ENCODE measurements around a stretch of chr9.

GRCh38 chr9:72526657-72526938 is 5.2 kb downstream of the TMC1 start:
- RRBS, 2 experiments: no CpG with 5 or more reads among the region's 2 CpGs

- RRBS, 2 experiments: no CpG with 5 or more reads among the region's 5 CpGs
Measured at GRCh38 chr9:72579225-72579737, 57.9 kb downstream of the TMC1 start.

- RRBS, 2 experiments: no CpG with 5 or more reads among the region's 3 CpGs
Measured at GRCh38 chr9:72749377-72749796, 203.5 kb downstream of the ALDH1A1 start.

GRCh38 chr9:72827492-72828033 is 125.3 kb downstream of the ALDH1A1 start:
- RRBS, 2 experiments: no CpG with 5 or more reads among the region's 4 CpGs

DNA sequence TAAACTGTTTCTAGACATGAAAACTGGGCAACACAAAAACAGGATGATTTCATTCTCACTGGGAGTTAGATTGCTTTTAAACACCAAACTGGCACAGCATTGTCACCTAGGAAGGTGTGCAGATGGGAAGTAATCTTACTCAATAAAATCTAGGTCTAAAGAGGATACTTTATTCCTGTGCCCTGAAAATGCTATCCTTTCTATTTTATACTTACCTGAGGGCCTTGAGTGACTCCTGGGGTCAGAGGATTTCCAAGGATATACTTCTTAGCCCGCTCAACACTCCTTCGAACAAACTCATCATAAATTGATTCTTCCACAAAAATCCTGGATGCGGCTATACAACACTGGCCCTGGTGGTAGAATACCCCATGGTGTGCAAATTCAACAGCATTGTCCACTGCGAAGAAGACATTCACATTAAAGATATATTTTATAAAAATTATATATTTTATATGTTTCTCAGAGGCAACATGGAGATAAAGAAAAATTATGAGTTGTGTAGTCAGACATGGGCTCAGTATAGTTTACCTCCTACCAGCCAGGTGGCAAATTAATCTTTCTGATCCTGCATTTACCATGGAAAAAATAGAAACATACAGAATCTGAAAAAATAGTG is 36.0 kb downstream of the ALDH1A1 start:
- RRBS, 2 experiments: no CpG with 5 or more reads among the region's 4 CpGs

DNA sequence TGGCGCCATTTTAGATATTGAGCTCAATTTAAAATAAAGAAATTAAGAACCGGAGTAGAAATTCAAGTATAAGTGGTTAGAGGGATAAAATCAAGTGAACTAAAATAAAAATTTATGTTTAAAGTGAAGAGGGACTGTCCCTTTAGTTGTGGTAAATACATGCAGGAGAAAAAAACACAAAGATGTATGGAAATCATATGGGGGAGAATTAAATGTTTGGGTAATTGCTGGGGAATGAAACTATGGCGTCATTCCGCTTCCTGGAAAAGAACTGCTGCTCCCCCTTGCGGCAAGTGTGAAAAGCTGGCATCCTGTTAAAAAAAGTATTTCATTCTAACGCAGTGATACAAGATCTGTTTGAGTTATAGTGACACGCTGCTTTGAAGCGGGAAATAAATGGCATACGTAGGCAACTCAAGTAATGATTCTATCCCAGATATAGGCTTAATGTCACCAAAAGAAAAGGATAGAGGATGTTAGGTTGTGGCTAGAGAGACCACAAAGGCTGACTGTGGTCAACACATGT is 70.1 kb upstream of the ALDH1A1 start:
- RRBS, 2 experiments: no CpG with 5 or more reads among the region's 9 CpGs

GRCh38 chr9:73050808-73051321 is 98.0 kb upstream of the ALDH1A1 start:
- RRBS, 2 experiments: no CpG with 5 or more reads among the region's 5 CpGs

DNA sequence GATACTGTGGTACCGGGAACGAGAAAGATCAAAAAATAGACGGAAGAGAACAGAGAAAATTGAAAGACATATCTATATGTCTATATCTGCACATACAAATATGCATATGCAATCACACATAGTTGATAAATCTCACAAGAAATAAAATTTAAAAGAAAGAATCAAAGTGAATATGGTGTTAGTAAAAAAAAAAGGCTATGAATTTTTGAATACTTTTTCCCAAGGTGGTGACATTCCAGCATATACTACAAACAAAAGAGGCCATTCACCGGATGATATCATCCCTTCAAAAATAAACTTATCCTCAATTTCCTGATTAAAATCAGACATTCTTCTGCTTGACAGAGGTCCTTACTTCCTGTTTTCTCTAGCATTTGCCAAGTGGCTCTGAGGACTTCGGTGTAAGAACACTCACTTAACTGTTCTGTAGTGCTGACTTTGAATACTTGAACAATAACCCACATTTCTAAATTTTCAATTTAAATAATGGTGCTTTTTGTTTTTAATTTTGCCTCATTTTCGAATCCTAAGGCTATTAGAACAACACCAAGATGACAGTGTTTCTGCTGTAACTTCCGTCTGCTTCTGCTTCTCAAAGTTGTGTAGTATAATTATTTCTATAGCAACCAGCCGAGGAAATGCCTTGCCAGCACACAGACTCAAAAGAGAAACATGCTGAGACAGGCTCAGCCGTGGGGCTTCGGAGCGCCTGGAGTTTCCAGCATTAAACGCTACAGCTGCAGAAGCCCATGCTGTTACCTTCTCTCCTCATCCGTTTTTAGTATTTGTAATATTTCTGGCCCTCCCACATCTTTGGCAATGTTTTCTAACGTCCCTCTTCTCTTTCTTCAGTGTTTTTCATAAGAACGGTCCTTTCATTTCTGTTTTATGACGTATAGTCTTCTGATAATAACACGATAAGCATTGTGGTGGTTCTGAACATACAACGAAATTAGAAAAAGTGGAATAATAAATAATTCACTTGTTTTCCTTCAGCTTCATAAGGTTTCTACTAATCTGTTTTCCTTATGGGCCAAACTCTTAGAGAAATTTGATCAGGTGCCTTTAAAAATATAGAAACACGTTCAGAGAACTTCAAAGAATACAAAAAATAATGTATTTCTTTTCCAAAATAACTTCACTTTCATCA is 19.5 kb upstream of the ANXA1 start:
- RRBS, 2 experiments: no CpG with 5 or more reads among the region's 19 CpGs

- RRBS, 2 experiments: no CpG with 5 or more reads among the region's 2 CpGs
Measured at GRCh38 chr9:73133858-73134408, 17.7 kb upstream of the ANXA1 start.

DNA sequence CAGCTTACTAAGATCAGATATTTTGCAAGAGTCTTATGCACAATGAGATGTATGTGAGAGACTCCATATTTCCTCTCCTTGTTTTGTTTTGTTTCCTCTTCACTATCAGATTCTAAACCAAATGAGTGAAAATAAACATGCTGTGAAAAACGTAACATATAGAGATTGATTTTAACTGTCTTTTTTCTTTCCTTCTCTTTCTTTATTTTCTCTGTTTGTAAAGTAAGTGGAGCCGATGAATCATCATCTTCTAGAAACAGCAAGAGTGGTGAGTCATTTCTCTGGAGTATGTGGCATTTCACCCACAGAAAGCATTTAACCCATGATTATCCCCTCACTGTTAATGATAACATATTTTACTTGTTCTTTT is 2.3 kb upstream of the ANXA1 start:
- RRBS, 2 experiments: no CpG with 5 or more reads among the region's 2 CpGs

DNA sequence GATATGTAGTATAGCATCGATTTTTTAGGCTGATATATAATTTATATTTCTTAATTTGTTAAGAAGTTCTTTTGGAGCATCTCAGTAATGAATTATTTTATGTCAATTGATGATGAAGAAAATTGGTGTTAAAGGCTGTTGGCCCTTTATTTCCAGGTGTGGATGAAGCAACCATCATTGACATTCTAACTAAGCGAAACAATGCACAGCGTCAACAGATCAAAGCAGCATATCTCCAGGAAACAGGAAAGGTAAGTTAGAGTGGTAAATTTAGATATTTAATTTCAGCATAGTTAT is 7.5 kb downstream of the ANXA1 start:
- RRBS, 2 experiments: no CpG with 5 or more reads among the region's 3 CpGs

GRCh38 chr9:74245695-74246316 is 251.3 kb upstream of the RORB start:
- RRBS, 2 experiments: no CpG with 5 or more reads among the region's 2 CpGs

GRCh38 chr9:74499245-74500312 is 2.4 kb downstream of the RORB start:
- RRBS, 2 experiments: 13 to 16% methylated on average over 9 of the region's 41 CpGs

- RRBS, 2 experiments: no CpG with 5 or more reads among the region's 3 CpGs
Measured at GRCh38 chr9:75026853-75027219, 1.3 kb downstream of the CARNMT1 start.

DNA sequence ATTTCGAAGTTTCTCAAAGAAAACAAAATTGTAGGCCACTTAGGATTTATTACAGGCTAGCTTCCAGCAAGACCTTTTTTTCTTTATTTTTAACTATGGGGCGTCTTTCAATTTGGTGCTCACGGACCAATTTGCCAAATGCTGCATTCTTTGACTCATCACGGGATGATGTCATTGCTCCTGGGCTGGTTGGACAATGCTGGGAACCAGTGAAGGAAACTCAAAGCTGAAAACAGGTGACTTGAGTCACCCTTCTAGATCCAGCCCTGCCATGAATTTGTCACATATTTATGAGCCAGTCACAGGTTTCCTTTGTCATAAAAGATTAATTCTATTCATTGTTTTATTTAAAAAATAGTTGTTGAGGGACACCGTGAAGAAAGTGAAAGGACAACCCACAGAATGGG is 13.5 kb downstream of the PCSK5 start:
- RRBS, 2 experiments: no CpG with 5 or more reads among the region's 5 CpGs

DNA sequence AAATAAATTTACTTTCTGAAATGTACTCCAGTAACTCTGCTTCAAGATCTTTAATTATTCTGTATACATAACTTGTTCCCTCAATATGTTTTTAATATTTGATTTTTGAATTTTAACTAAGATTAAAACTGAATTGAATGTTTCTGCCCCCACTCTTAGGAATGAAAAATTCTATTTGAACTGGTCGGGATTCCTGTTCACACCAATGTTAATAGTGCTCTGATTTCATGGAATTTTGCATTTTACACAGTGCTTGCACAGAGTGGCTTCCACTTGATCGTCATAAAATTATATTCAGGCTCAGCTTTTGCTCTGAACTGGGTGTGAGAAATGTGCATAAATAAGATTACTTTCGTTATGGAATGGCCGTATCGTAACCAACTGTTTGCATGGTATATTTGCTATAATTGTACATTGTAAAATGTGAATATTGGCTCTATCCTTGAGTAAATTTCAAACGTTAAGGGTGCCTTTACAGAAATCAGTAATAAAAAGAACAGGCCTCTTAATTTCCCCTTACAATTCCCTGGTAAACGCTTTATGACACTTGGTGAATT is 240.9 kb downstream of the RFK start:
- RRBS, 2 experiments: no CpG with 5 or more reads among the region's 7 CpGs

DNA sequence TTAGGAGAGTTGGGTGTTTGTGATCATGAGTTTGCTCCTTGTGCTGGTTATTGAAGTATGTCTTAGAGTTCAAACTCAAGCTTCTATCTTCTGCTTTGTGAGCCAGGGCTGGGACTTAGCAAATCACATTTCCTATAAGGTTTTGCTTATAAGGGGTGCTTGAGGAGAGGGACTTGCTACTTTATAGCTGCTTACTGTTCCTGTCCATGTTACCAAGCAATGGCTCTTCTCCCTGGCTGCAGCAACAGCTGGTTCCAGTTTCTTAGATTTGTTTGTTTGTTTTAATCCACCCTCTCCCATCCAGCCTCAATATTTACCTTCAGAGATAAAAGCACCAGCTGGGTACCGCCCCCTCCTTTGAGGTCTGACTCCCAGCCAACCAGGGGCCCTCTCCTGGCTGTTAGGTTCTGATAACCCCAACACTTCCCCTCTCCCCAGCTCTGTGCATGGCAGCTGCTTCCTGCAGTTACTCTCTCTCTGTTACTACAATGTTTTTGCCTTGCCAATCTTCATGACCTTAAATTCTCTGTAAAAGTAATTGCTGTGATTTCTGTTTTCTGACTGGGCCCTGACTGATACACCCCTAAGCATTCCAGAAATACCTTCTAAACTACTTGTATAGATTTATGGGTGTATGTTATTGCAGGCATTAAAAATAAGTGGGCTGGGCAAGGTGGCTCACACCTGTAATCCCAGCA is 2.8 kb upstream of the GCNT1 start:
- RRBS, 2 experiments: no CpG with 5 or more reads among the region's 1 CpG

DNA sequence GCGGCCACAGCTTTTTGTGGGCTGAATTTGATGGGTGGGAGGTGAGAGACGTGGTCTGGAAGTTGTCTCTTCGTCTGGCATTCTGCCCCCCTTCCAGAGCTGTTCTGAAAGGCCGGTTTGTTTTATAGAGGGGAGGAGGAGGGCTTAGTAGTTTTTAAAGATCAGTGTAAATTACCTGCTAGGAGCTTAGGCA is 1.3 kb downstream of the GCNT1 start:
- RRBS, 2 experiments: no CpG with 5 or more reads among the region's 4 CpGs

DNA sequence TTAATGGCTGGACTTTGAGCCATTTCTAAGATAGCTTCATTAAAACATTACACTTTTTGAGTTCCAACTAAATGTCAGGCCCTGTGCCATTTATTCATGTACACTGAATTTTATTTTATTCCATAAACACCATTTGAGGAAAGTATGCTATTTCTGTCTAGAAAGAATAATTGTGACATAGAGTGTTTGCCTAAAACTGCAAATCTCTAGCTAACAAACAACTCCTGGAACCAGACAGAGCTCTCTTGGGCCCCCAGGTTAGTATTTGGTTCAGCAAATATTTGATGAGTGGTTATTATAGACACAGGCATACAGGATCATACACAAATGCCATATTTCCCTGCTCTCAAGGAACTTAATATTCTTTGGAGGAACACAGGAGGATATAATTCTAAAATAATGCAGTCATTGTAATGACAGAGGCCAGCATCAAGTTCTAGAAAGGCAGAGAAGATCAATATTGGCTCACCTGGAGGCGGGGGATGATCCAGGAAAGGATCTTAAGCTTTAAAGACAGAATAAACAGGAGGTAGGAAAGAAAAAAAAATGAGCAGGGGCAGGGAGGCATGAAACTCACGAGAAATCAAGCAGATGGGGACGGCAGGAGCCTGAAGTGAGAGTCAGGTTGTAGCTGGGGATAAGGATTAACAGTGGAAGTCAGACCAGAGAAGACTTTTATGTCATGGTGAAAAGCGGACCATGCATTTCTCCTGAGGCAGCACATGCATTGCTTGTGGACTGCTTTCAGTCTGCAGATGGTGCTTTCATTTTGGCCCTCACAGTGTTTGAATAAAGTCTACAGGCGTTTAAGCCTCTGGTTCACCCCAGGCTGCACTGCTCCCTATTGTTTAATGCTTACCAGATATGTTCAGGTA is 127.7 kb downstream of the GCNT1 start:
- RRBS, 2 experiments: no CpG with 5 or more reads among the region's 5 CpGs

- RRBS, 2 experiments: no CpG with 5 or more reads among the region's 2 CpGs
Measured at GRCh38 chr9:76650697-76651144, 191.7 kb downstream of the GCNT1 start.